Hair follicular keratinocyte (primary cell): ENCODE measurements around the genes NTRK2, ISCA1, TUT7 and GAS1.

DNA sequence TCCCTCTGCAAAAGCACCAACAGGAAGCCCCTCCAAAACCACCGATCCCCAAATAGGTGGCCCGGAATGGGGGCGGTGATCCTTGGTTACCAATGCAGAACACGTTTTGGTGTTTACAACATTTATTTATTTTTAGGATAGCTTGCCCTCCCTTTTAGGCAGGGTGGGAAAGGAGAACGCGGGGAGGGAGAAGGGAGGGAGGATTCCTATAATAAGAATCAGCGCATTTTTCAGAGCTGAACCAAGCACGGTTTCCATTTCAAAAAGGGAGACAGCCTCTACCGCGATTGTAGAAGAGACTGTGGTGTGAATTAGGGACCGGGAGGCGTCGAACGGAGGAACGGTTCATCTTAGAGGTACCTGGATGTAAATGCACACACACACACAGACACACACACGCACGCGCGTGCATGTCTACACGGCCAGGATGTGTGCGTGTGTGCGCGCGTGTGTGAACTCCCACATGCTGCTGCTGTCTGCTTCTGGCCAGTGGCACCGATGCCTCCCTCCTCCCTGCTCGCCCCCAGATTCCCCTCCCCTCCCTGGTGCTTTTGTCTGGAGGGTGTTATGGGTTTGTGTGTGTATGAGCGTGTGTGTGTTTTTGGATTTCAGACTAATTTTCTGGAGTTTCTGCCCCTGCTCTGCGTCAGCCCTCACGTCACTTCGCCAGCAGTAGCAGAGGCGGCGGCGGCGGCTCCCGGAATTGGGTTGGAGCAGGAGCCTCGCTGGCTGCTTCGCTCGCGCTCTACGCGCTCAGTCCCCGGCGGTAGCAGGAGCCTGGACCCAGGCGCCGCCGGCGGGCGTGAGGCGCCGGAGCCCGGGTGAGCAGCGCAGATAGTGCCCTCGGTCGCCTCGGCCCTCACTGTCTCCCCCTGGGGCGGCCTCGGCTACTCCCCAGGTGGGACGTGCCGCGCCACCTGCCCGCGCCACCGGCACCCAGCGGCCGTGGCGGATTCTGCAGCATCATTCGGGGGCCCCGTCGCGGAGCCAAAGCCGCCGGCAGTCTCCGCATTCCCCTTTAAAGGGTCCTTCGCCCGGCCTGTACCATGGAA lies at the start of gene NTRK2:
Gene NTRK2 (plus strand): TSS at position 662 of the 1,052 bp plus-strand sequence.
- RAMPAGE, long total RNA: no peak

- RAMPAGE, long total RNA: no peak
These were observed 1.4 kb upstream of the AGTPBP1 start for GRCh38 chr9:85743156-85743511.

DNA sequence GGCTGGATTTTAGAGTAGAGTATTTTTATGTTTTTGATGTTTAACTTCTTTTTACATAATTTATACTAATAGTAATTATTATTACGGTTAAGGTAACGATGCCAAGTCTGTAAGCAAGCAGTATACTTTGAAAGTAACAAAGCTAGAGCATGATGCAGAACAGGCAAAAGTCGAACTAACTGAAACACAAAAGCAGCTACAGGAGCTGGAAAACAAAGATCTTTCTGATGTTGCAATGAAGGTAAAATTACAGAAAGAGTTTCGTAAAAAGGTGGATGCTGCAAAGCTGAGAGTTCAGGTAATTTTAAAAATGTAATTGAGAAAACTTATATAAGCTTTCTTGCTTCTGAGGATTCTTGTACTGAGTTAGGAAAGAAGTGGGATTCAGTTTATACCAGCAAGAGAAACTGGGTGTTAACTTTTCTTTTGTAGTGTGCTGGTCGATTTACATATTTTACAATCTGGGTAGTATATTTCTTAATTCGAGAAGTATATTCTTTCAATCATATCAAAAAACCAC lies 95.1 kb upstream of the NAA35 start:
- RAMPAGE, long total RNA: no peak

DNA sequence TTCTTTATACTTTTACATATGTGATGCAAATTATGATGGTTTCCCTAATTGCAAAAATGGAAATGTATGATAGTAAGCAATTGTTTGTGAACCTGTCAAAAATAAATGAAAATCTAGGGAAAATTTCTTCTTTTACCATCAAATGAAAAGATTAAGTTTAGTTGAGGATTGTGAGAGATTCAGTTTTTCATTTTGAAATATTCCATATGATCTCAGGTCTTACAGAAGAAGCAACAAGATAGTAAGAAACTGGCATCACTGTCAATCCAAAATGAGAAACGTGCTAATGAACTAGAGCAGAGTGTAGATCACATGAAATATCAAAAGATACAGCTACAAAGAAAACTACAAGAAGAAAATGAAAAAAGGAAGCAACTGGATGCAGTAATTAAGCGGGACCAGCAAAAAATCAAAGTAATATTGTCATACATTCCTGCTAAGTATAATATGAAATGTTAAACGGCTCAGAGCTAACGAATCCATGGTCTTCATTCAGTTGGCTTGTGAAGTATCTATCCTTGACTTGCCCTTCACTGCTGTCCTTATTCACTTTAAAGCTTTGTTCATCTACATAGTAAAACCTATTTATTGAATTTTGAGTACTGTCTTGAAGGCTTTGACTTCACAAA lies 91.7 kb upstream of the NAA35 start:
- RAMPAGE, long total RNA: no peak

DNA sequence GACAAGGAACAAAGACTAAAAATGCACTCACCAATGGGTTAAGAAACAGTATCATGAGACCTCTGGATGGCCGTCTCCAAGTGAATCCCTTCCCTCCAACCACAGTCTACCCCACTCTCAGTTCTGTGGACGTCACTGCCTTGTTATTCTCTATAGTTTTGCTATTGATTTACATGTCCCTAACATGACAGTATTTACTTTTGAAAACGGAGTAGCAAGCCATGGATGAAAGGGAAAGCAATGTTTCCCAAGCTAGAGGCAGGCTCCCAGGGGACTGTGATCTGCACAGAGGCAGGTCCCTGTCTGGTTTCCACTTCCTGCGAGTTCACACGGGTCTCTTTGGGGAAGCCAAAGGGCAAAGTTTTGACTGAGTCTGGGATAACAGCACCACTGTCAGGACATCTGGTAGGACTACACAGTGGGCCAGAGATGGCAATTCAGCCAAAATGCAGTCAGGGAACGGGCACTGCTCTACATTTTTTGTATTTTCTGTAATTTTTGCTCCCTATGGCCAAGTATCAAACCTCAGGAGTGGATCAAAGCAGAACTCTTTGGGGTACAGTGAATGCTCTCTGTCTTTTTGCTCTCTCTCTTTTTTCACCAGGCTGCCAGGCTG lies 12.7 kb downstream of the C9orf153 start:
- RAMPAGE, long total RNA: no peak

DNA sequence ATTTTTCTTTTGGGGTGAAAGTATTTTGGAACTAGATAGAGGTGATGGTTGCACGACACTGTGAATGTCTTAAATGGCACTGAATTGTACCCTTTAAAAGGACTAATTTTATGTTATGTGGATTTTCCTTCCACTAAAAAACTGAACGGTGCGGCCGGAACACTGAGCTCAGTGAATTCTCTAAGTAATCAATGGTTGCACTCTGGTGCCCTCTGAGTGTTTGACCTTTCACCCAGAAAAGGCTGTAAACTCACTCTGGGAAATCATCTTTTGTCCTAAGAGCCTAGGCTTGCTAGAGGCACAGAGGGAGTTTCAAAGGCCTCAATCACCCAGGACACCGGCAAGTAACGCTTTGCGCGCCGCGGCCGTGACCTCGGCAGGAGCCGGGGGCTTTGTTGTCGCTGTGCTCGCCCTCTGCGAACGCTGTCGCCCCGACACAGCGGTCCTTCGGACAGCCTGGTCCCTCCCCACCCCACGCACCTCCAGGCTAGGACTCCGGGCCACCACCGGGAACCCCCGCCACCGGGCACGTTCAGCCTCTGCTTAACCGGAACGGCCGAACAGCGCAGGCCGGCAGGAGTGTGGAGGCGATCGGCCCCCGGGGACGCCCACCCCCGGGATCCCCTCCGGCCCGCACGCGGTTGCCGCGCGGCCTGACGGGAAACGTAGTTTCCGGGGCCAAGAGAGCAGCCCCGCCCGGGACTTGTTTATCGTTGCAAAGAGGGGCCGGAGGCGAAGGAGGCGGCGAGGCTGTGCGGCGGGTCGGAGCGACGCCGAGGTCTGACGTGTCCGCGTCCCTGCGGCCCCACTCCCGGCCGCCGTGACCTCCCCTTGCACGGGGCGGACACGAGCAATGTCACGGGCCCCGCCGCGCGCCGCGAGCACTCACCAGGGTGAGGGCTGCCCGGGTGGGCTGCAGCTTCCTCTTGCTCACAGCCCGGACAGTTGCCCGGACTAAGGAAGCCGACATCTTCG lies 562 bp downstream of the ISCA1 start:
- RAMPAGE, long total RNA: no peak

DNA sequence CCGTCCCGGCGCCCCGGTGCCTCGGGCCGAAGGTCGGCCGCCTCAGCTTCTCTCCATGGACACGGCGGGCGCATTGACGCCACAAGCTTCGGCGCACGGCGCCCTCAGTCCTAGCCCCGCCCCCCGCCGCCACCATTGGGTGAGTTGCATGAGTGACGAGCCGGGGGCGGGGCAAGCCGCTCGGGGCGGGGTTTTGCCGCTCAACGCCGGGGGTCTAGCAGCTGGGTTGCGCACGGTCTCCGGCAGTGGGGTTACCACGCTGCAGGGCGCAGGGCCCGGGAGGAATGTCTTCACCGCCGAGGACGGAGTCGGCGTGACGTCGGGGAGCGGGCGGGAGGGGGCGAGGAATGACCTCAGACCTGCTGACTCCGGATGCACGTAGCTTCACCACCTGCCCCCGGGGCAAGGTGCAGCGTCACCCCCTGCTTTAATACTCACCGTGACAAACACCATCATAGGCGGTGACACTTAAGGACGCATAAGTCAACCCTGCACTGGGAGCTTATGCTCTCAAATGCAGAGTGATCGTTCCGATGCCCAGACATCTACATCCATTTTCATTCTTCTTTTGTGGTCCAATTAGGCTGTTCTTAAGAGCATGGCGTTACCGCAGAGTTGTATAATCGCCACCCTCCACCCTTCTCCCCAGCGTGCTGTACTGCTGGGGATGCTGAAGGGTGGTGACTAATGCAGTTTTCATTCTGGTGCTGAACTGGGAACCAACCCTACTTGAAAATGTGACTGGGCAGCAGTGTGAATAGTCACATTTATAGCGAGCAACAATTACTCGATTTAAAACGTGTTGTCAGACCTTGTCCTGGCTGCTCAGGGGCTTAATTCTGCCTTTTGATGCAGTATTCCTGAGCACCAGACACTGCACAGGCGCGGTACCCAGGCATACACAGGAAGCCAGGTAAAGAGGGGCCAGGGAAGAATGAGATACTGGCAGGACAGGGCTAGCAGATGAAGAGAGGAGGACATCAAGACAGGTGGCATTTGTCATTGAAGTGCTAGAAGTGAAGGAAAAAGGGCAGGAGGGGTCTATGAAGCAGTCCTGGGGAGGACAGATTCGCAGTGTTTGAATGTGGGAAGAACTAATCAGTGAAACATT lies at the start of gene ISCA1:
Gene ISCA1 (minus strand): TSS at position 75 of the 1,111 bp plus-strand sequence.
- RAMPAGE, long total RNA: start-site peak on the minus strand centred at position 88 of the sequence, 50 bp wide, 31 and 40 reads in 2 replicates

- RAMPAGE, long total RNA: no peak
These were observed 11.4 kb upstream of the ISCA1 start for GRCh38 chr9:86293739-86294173.

DNA sequence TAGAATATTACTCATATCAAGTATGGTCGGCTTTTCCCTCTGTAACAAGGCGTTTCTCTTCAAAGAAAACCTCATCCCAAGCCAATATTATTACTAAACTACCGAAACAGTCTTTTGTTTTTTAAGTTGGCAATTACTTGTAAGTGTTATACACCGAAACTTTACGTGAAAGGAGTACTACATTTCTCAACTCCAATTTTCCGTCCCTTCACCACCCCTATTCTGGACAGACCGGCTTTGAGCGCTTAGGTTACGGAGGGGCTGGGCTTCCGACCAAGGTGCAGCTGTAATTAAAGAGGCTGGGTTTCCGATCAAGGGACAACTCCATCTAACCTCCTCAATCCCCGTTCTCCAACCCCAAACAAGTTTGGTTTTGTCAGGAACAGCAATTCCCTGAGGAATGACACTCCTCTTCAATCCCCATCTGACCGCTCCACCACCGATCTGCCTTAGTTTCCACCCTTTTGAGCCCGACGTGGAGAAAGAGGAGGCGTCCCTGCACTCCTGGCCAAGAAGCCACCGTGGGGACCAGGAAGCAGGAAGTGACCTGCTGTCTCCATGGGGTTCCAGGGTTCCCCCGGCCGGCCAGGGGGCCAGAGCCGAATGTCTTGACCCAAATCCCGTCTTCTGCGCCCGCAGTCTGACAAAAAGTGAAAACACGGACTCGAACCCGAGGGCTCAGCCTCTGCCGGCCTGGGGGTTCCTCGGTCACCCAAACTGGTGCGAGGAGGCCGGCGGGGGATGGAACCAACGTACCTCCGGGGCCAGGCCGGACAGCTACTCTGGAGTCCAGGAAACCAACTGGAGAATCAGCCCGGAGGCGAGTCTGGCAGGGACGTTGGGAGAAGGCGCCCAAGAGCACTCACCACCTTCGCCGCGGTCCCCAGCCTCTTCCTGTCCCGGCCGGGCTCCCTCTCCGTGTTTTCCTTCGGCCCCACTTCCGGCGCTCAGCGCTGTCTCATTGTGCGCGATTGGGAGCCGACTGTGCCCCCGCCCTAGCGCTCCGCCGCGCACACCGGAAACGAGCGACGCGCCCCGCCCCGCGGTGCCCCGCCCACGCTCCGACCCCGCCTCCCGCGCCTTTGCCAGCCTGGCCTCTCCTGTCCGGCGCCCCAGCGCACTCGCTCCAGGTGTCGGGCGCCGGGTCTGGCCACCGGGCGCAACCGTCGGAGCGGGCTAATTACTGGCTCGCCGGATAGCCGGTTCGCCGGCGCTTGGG lies at the start of gene TUT7:
Gene TUT7 (minus strand): TSS at position 896 of the 1,219 bp plus-strand sequence.
- RAMPAGE, long total RNA: no peak

DNA sequence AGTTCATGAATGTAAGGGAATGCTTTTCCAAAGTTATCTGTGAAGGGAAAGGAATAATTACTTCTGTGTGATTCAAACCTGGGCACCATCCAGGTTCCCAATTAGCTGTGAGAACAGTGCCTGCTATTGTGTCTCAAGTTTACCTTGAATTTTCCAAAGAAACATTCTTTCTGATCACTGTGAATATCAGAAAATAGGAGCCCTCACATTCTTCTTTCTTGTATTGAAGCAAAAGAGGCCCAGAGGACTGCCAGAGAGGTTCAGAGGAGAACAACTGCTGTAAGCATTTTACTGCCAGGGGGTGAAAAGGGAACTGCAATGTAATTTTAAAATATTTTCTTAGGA lies 100.9 kb upstream of the TUT7 start:
- RAMPAGE, long total RNA: no peak

- RAMPAGE, long total RNA: no peak
These were observed 192.4 kb upstream of the TUT7 start for GRCh38 chr9:86546571-86547094.

DNA sequence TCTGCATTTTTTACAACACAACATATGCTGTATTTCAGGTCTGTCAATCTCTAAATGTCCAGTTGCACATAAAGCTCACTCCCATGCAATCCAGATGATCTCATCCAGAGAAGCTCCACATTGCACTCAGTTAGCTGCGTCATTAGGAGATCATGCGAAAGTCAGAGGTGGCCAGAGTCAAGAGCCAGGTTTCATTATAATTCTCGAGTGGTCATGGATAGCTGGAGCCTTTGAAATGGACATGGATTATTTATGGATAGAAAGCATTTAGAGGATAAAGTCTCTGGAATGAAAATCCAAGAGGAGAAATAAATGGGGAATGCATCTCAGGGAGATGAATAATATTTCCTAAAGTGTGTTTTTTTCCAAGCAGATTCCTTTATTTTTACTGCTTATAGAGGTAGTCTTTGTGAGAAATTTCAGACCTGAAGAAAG lies 232.2 kb downstream of the GAS1 start:
- RAMPAGE, long total RNA: no peak

DNA sequence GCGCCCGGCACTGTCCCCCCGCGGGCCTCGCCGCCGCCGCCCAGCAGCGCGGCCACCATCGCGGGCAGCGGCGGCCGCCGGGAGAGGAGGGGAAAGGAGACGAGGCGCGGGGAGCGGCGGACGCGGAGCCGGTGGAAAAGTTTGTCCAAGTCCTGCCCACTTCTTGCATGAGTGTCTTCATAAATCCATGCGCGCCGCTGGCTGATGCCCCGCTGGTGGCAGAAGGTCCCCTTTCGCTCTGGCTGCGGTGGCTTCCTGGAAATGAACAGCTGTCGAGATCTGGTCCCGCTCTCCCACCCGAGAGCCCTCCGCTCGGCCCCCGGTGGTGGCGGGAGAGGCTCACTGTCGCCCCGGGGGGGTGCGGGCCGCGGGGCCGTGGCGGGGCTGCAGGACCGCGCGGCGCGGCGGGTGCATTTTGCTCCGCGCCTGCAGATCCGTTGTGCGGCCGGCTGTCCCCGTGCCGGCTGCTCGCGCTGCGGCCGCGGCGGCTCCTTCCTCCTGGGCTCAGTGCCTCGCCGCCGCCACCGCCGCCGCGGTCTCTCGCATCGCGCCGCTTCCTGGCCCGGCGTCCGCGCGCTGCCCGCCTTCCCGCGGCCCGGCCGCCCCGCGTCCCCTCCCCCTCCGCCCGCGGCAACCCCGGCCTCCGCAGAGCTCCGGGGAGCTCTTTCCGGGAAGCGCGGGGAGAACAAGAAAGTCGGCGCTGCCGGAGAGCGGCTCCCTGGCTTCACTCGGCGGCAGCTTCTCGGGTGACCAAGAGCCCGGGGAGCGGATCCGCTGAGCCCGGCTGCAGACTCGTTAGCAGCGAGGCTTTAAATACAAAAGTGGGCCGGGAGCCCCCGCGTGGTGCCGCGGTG lies at the start of gene GAS1:
Gene GAS1 (minus strand): TSS at position 786 of the 854 bp plus-strand sequence.
- RAMPAGE, long total RNA: no peak

DNA sequence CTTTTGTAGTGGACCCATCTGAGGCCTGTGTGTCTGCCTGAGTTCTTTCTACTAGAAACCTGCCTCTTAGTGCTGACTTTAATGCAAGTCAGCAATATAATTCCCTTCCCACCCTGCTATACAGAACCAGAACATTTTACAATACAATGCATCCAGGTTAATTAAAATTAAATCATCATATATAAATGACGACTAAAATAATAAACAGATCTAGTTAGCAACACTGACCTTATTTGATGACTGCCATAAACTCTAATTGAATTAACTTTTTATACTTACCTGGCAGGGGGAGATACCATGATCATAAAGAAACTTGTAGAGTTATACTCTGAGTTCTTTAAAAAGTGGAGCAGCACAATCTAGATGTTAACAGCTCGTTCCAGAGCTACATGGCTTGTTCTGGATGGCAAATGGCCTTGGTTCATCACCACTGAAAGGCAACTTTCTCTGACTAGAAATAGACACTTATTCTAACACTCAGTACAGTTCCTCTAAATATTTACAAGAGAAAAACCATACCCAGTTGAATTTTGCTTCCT lies 82.8 kb upstream of the GAS1 start:
- RAMPAGE, long total RNA: no peak

GRCh38 chr9:87372408-87373095 lies 125.1 kb upstream of the DAPK1 start:
- RAMPAGE, long total RNA: no peak

DNA sequence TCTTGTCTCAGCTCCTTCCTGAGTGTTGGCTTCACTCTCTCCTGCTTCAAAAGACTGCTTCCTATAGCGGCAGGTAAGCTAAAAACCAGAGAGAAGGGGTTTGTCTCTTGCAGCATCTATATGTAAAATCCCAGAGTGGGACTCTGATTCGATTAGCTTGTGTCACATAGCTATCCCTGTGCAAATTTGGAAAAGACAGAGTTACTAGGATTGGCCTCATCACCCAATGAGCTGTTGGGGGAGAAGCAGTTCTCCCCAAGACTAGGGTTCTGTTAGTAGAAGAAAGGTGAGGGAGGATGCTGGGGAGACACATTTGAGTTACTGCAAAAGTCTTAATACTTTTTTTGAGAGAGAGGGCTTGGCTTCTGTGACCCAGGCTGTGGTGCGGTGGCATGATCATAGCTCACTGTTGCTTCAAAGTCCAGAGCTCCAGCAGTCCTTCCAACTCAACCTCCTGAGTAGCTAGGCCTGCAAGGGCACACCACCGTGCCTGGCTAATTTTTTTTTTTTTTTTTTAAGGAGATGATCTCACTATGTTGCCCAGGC lies 16.7 kb upstream of the CTSL start:
- RAMPAGE, long total RNA: no peak

- RAMPAGE, long total RNA: no peak
These were observed 12.5 kb upstream of the CTSL start for GRCh38 chr9:87713276-87714009.

DNA sequence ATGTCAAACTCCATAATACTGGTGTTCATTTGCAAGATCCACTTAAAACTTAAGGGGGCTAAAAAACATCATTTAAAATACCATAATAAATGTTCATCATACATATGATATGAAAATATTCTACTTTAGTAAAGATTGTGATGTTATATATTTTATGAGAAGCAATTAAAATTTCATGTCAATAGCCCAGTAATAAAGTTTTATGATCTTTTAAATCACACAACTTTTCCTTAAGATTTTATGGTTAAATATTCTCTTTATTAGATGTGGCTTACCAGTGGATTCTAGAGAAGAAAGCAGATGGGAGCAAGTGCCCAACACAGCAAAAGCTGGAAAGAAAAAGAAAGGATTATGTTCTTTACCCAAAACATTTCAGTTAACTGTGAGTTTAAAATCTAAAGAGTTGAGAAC lies 22.3 kb upstream of the ENSG00000283205 start:
- RAMPAGE, long total RNA: no peak

DNA sequence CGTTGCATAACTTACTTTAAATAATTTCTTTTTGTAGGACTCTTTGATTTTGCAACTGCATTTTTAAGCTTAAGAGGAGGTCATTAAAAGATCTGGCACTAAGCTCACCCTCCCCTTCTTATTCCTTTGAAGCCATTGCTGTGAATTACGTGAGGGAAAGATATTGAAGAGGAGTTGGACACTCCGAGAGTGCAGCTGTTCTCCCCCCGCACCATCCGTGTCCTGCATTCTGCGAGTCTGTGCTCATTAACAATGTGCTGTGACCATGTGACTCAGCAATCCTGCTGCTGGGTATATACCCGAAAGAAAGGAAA lies 39.9 kb downstream of the NXNL2 start:
- RAMPAGE, long total RNA: no peak

DNA sequence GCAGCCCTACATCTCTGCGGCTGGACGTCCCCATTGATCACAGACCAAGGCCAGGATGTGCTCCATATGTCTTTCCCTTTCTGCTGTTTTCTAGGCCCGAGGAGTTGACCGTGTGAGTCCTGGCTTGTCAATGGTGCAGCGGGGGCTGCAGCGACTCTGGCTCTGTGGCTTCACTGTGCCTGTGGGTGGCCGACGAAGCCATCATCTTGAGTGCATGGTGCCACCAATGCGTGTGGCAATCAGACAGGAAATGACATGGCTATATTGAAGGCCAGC lies 67.8 kb upstream of the S1PR3 start:
- RAMPAGE, long total RNA: no peak